Neuron (in vitro differentiated cells): ENCODE results near the genes FMO1, FMO4 and MYOCOS.

DNA sequence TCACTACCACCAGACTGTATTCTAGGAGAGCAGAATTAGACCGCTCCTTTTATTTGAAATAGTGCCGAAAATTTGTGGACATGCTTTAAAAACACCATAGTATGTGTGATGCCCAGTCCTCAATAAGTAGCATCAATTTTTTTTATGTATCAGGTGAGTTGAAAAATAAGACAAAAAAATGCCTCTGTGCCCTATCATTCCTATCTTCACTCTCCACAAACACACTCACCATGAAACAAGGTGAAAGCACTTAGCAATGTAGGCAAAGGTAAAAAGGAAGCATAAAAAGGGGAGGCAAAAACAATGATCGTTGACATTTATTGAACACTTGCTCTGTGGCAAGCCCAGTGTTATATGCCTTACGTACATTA lies 60.2 kb upstream of the ATP1B1 start:
- PRO-cap = no peak

- PRO-cap = no peak
Measured at GRCh38 chr1:169055594-169056032, 50.9 kb upstream of the ATP1B1 start.

- PRO-cap = no peak
Measured at GRCh38 chr1:169108812-169110055, 2.7 kb downstream of the ATP1B1 start.

- PRO-cap = no peak
Measured at GRCh38 chr1:169124557-169125302, 18.2 kb downstream of the ATP1B1 start.

- PRO-cap = no peak
Measured at GRCh38 chr1:169126773-169127628, 20.5 kb downstream of the ATP1B1 start.

DNA sequence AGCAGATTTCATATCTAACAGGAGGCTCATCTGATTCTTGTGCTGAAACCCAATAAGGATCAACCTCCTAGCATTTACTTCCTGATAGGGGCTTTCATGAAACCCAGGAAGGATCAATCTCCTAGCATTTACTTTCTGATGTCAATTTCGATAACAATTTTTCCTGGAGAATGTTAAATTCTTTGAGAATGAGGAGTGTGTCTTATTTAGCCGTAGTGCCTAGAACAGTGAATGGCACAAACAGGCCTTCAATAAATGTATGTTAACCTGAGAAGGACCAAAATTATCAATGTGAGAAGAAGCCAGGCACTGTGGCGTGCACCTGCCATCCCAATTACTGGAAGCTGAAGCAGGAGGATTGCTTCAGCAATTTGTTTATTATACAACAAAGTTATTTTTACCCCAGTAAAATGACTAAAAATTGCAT lies 38.0 kb downstream of the ATP1B1 start:
- PRO-cap = no peak

GRCh38 chr1:169236747-169237438 lies 130.4 kb downstream of the ATP1B1 start:
- PRO-cap = no peak

GRCh38 chr1:169309170-169309878 lies 58.3 kb downstream of the NME7 start:
- PRO-cap = no peak

DNA sequence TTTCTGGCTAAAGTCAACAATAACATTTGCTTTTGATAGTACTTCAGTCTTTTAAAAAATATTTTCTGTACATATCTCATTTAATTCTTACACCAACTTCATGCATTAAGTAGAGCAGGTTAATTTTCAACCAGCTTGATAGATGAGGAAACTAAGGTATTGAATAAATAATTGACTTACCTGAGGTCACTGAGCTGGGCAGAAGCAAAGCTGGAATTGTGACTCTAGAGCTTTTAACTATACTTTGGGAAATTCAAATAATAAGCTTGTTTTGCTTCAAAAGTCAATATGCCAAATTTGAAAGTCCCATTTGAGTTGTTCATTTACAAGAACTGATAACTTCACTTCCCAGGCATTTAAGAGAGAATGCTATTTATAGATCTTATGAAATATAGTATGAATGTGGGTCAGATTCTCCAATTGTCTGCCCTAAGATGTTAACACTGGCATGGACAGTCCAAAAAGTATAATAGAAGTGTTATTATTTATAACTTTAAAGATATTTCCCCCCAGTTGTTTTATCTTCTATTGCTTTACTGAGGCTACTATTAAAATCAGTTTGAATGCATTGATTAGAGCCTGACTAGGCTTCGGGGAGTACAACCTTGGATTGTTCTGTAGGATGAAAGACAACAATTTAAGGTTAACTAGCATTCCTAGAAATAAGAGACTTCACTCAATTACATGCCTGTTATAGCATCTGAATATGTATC lies 6.2 kb downstream of the GORAB start:
- PRO-cap = no peak

GRCh38 chr1:170664637-170665601 lies 988 bp downstream of the PRRX1 start:
- PRO-cap = no peak

DNA sequence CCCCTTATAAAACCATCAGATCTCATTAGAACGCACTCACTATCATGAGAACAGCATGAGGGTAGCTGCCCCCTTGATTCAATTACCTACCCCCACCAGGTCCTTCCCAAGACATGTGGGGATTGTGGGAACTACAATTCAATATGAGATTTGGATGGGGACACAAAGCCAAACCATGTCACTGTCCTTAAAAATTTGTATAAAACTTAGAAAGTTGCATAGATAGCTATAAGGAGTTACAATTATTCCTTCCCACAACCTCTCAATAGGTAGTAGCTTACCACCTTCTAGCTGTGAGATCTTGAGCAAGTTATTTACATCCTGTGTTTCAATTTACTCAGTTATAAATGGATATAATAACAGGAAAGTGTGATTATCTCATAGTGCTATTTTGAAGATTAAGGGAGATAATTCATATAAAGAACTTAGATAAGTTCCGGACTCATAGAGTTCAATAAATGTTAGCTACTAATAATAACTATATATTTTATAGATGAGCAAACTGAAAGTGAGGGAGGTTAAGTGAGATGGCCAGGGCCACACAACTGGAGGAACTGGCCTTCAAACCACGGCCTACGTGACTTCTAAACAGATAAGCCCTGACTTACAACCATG lies 1.6 kb downstream of the FMO2 start:
- PRO-cap = no peak

- PRO-cap = no peak
Measured at GRCh38 chr1:171188596-171188982, 3.5 kb downstream of the FMO2 start.

DNA sequence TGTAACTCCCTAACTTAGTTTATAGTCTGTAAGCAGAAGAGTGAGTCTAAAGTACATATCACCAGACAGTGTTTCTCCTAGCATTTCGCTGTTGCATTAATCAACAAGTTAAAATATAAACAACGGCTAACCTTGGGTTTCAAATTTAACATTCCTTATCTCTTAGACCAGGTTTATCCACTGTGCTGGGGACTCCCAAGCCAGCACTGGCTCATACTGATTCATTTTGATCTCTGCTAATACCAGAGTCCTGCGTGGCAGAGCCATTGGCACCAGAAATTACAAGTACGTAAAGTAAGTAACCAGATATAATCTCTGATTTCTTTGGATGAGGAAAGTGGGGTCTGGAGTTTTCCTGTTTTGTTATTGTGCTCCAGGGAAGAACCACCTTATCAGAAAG lies at the start of gene FMO1:
Gene FMO1, plus strand, starts transcription at position 165 of the 400 bp plus-strand sequence.
- PRO-cap = no peak

DNA sequence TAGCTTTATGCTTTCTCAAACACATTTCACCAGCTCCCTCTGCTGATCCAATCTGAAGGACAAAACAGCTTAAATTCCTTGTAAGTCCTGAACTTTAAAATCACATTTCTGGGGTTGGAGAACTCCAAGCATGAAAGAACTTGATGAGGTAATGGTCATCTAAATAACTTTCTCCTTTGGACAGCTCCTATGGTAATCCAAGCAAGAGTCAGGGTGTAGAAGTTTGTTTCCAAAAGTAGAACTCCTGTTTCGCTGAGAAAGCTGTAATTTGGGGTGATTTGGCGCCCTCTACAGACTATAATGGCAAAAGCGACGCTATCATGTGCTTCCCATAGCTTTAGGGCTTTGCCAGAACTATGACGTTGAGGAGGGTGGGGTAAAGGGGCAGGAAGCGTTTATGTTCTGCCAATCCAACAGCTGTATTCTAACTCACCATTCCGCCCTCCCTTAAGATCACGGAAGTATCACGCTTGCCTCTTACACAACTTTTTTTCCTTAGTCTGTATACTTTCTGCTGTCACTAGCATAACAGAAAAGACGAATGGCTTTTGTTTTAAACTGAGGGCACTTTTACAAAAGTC lies at the start of gene FMO4:
Gene FMO4, plus strand, starts transcription at position 480 of the 581 bp plus-strand sequence.
- PRO-cap = no peak

GRCh38 chr1:171484848-171485235 lies 488 bp upstream of the PRRC2C start:
- PRO-cap = no peak

GRCh38 chr1:171540924-171541766 lies 55.8 kb downstream of the PRRC2C start:
- PRO-cap = no peak

- PRO-cap = no peak
Measured at GRCh38 chr1:171622076-171622487, at the start of gene MYOCOS. Gene MYOCOS, plus strand, starts transcription at chr1:171622243.

- PRO-cap = no peak
Measured at GRCh38 chr1:171817819-171818046, 23.6 kb upstream of the DNM3 start.

DNA sequence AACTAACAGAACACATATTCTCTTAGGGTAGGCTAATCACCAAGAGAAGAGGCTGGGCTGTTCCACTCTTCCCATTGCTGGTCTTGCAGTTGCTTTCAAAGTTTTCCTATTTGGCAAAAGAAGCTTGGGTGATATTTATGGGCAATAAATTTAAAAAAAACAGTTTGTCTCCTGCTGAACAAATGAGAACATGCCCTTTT lies 284.1 kb downstream of the DNM3 start:
- PRO-cap = no peak

DNA sequence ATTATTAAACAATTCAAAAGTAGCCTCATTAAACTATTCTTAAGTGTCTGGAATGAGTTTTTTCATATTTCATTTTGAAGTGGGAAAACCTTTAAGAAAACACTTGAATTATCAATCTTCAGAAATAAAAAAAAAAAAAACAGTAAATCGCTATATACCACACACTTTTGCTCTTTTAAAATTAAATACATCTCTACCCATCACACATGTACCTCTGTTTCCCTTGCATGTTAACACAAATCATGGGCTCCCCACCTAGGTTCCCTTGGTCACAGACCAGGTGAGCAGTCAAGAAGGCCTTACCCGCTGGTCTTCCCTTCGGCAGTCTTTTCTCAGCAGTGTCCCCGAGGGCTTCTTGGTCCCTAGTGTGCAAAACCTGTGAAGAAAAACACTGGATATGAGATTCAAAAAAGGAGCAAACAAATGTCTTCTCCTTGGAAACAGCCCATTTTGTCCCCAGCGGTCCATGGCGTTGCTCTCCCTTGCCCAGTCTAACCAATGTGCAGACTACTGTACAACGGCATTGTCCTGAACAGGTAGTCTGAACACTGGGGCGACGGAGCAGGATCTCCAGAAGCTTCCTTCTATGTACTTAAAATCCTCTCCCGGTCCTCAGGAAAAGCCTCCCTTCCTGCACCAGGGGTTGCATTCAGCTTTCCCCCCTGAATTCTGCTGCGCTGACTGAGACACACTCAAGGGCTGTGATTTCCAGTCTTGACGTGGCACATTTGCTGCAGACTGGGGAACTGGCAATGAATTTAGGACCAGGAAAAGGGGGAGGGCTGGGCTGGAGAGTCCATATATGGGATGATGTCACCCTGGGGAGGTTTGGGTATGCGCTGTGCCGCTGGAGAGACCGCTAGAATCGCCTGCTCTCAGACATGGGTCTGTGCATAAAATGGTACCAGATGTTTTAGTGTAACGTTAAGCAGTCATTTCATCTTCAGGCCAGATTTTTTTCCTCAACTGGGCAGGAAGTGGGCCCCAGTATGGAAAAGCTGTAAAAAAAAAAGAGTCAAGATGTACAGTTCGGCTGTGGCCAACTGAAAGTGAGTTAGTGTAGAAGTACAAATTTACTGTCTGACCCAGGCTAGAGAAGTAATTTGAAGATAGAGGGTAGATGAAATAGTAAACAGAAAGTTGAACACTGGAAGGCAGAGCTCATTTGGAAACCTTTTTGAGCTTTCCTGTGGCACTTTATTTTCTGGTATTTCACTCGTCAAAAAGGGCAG lies 276.0 kb upstream of the C1orf105 start:
- PRO-cap = unidirectional peak, minus-strand start at position 733 of the sequence